Placental epithelial cell (primary cell): Measurements from ENCODE around the gene ERMP1.

GRCh38 chr9:2849895-2850452 lies 6.1 kb upstream of the PUM3 start:
- CAGE, long polyA plus RNA, result no peak

DNA sequence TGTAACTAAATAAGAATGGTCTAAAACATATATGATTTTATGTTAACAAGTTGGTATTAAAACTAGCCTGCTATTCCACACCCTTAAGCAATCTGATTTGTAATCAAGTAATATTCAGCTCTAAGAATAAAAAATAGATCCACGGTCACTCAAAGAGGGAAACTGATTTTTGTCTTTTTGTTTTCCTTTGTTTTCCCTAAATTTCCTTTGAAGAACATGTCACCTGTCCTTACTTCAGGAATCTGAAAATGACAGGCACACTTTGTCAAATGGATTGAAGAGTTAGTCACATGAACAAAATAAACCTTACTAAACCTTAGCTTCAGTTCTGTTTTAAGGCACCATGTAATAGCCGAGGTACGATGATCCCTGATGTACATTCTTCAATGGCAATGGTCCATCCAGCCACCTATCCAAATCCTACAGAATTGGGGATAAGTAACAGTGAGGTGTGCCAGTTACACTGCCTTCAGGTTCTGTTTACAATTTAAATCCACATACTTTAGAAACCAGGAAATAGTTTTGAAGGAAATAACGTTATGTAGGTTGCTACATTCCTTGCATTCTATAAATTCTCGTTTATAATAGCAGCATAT lies 302.2 kb downstream of the RFX3 start:
- CAGE, long polyA plus RNA, result no peak

- CAGE, long polyA plus RNA, result no peak
Observed at GRCh38 chr9:3330299-3330850, 195.4 kb downstream of the RFX3 start.

GRCh38 chr9:3434115-3435021 lies 91.4 kb downstream of the RFX3 start:
- CAGE, long polyA plus RNA, result no peak

GRCh38 chr9:3530562-3531359 lies 5.0 kb upstream of the RFX3 start:
- CAGE, long polyA plus RNA, result no peak

GRCh38 chr9:3740640-3741103 lies 214.9 kb upstream of the RFX3 start:
- CAGE, long polyA plus RNA, result no peak

DNA sequence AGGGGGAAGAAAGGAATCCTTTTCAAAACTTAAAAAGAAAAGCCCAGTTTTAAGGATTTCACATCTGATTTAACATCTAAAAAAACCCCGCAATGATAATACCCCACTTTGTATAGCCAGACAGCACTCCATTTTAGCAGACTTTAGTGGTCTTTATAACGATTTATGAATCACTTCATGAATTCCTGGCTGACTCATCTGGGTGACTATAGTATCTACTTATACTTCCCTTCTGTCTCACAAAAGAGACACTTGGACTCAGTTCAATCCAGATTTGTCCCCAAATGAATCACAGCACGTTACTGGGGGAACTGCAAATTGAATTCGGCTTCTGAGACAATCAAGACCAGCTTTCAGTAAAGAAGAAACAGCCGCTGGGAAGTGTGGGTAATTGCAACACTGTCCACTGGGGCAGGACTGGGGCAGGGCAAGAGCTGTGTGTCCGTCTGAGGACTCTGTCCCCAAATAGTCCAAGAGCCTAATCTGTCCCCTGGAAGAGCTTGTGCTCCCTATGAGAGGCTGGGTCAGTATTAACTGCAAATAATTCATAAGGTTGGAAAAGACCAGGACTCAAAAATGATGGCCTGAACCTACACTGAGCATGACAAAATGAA lies 337.3 kb upstream of the RFX3 start:
- CAGE, long polyA plus RNA, result no peak

- CAGE, long polyA plus RNA, result no peak
Observed at GRCh38 chr9:4143789-4144343, 156.0 kb downstream of the GLIS3 start.

DNA sequence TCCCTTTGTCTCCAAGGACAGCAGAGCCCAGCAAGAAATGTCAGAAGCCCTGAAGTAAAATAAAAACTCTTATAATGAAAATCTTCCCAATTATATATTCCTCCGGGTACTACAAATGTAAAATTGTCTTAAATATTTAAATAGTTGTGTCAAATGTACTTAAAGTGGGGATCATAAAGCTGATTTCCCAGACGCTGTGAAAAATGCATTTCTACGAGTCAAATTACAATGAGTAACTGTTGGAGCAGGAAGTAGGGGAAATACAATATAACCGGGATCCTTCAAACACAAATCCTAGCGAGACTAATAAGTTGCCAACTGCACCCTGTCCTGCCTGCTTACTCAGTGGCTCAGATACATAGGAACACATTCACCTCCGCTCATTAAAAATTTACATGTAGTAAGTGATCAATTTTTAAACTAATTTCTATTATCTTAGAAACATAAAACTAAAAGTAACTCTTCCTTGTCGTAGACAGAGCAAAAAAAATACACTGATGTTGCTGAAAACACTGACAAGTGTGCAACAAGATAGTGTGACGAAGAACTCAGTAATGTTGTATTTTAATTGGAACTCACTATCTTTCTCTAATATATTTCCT lies 22.1 kb downstream of the GLIS3 start:
- CAGE, long polyA plus RNA, result no peak

- CAGE, long polyA plus RNA, result no peak
Observed at GRCh38 chr9:4297366-4298451, 2.2 kb downstream of the GLIS3 start.

DNA sequence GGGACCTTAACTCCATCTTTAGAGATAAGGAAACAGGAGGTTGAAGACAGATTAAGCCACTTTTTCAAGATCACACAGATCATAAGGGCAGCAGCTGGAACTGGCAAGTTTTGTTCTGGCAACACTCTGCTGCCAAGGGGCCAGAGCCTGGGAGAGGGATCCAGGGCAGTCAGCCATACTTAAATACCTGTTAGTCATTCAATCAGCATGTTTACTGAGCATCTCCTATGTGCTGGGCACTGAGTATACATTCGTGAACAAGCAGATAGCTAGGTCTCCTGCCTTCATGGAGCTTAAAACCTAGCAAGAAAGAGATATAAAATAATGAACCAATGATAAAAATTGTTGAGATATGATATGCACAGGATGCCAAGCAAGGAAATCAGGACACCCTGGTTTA lies 63.8 kb downstream of the SLC1A1 start:
- CAGE, long polyA plus RNA, result no peak

DNA sequence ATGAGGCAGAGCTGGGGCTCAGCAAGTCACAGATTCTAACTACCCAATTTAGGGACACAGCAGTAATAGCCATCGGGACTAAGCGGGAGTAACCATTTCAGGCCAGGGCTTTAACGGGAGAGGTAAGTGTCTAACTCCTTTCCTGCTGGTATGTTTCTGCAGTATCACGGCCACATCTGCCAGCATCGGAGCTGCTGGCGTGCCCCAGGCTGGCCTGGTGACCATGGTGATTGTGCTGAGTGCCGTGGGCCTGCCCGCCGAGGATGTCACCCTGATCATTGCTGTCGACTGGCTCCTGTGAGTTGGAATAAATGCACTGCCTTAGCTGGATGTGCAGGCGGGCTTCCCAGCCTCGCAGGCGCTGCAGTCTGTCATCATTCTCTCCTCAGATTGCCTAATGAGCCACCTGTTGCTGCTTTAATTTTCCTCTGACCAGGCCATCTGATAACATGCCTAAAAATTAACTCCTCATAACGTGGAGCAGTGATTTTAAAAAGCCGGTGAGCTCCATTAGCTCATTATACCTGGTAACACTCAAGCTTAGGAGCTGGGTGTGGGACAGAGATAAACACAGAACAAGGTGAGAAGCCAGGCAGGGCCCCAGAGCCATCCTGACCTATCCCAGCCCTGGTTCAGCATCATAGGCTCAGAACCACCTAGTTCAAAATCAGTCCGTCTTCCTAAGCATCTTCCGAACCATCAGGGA lies 79.1 kb upstream of the PLPP6 start:
- CAGE, long polyA plus RNA, result no peak

GRCh38 chr9:5101969-5102404 lies 83.5 kb downstream of the INSL6 start:
- CAGE, long polyA plus RNA, result no peak

DNA sequence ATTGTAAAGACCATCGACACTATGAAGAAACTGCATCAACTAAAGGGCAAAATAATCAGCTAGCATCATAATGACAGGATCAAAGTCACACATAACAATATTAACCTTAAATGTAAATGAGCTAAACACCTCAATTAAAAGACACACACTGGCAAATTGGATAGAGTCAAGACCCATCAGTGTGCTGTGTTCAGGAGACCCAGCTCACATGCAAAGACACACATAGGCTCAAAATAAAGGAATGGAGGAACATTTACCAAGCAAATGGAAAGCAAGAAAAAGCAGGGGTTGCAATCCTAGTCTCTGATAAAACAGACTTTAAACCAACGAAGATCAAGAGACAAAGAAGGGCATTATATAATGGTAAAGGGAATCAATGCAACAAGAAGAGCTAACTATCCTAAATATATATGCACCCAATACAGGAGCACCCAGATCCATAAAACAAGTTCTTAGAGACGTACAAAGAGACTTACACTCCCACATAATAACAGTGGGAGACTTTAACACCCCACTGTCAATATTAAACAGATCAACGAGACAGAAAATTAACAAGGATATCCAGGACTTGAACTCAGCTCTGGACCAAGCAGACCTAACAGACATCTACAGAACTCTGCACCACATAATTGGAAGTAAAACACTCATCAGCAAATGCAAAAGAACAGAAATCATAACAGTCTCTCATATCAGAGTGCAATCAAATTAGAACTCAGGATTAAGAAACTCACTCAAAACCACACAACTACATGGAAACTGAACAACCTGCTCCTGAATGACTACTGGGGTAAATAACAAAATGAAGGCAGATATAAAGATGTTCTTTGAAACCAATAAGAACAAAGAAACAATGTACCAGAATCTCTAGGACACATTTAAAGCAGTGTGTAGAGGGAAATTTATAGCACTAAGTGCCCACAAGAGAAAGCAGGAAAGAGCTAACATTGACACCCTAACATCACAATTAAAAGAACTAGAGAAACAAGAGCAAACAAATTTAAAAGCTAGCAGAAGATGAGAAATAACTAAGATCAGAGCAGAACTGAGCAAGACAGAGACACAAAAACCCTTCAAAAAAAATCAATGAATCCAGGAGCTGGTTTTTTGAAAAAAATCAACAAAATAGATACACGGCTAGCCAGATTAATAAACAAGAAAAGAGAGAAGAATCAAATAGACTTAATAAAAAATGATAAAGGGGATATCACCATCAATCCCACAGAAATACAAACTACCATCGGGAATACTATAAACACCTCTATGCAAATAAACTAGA lies 50.3 kb downstream of the INSL6 start:
- CAGE, long polyA plus RNA, result no peak

DNA sequence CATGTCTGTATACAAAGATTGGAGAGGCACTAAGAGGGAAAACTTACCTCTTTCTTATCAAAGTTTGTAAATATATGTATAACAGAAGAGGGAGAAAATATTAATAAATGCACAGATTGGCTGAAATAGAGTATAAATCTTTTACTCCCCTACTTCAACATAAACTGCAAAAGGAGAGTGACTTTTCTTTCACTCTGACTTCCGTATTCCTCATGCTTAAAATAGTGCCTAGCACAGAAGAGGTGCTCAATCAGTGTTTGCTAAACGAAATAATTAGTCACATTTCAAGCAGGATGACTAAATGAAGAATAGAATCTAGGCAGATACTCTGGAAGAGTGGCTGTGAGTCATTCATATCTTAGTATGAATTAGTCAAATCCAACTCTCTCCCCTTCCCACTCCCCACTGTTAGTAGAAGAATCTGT lies 4.8 kb downstream of the CD274 start:
- CAGE, long polyA plus RNA, result no peak

GRCh38 chr9:5832053-5832731 lies 725 bp downstream of the ERMP1 start:
- CAGE, long polyA plus RNA, result no peak

GRCh38 chr9:5832732-5833321 lies at the start of gene ERMP1:
Gene ERMP1, minus strand, starts transcription at chr9:5833117.
- CAGE, long polyA plus RNA, result no peak

GRCh38 chr9:5844544-5845120 lies 11.7 kb upstream of the ERMP1 start:
- CAGE, long polyA plus RNA, result no peak

- CAGE, long polyA plus RNA, result no peak
Observed at GRCh38 chr9:5892331-5892910, 1.7 kb downstream of the MLANA start.

- CAGE, long polyA plus RNA, result no peak
Observed at GRCh38 chr9:6216906-6217258, 1.3 kb downstream of the IL33 start.